ENCODE results near the gene ANKRD16.

DNA sequence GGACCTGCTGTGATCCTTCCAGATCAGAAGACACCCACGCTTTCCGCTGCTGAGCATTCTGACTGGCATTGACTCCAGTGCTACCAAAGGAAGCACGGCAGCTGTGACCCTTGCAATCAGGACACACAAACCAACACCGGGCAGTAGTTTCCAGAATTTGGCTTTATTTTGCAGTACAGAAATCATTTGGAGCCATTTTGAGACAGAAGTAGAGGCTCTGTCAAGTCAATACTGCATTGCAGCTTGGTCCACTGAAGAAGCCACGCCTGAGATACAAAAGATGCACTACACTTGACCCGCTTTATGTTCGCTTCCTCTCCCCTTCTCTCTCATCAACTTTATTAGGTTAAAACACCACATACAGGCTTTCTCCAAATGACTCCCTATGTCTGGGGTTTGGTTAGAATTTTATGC, 48.1 kb downstream of the GDI2 start:
- PRO-cap = no peak

- PRO-cap = no peak
Observed at GRCh38 chr10:5840012-5840820, 27.0 kb upstream of the GDI2 start.

DNA sequence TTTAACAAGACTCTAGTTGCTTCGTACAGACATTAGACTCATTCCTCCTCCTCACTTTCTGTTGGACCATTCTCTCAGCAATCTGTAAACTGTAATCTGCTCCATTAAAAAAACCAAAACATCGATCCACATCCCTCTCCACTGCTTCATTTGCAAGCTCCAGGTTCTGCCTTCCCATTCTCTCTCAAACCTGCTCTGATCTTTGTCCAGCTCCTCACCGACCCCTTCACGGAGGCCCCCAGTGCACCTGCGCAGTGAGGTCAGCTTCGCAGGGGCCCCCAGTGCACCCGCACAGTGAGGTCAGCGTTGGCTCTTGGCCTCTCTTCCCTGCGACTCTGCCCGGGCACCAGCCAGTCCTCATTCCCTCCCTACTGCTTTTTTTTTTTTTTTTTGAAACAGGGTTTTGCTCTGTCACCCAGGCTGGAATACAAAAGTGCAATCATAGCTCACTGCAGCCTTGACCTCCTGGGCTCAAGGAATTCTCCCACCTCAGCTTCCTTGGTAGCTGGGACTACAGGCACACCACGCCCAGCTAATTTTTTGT, 19.6 kb downstream of the ANKRD16 start:
- PRO-cap = no peak

GRCh38 chr10:5889584-5890406, at the start of gene ANKRD16:
Gene ANKRD16 (minus strand): TSS chr10:5889893.
- PRO-cap = unidirectional peak, minus-strand start at chr10:5889854; bidirectional peak, plus-strand start at chr10:5890217, minus-strand start at chr10:5889882; unidirectional peak, plus-strand start at chr10:5890252

DNA sequence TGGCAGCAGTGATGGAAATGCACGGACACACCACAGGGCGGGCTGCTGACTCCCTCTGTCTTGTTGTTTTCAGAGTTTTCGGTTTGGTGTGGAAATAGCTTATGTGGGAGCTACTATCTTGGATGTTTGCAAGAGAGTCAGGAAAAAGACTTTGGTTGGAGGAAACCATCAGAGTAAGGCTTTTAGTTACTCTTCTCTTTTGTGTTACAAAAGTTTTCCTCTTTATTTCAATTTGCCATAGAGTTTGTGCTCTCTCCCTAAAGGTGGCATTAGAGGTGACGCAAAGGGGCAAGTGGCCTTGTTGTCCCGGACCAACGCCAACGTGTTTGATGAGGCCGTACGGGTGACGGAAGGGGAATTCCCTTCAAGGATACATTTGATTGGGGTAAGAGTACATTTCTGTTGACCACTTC, 31.1 kb downstream of the FBH1 start:
- PRO-cap = no peak

DNA sequence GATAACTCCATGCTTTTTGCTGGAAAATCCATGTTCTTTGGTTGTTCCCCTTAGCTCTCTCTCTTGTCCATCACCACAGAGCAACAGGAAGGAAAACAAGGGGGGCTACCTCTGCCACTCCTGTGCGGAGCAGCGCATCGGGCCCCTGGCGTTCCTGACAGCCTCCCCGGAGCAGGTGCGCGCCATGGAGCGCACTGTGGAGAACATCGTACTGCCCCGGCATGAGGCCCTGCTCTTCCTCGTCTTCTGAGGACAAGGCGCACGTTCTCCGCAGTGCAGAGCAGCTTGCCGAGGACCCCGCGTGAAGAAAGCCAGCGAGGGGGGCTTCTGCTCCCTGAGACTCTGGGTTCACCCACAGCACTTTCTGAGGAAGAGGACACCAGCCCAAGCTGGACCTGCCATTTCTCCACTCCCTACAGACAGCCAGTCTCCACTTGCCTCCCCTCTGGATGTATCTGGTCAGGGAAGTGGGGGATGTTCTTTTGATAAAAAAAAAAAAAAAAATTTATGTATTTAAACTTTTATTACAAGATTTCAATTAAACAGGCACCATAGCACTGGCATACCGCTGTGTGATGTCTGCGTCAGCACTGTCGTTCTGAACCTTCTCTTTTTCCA, 40.2 kb downstream of the IL15RA start:
- PRO-cap = no peak

- PRO-cap = no peak
Observed at GRCh38 chr10:6105829-6106488, 17.1 kb downstream of the RBM17 start.

GRCh38 chr10:6112181-6112542, 23.3 kb downstream of the RBM17 start:
- PRO-cap = no peak

DNA sequence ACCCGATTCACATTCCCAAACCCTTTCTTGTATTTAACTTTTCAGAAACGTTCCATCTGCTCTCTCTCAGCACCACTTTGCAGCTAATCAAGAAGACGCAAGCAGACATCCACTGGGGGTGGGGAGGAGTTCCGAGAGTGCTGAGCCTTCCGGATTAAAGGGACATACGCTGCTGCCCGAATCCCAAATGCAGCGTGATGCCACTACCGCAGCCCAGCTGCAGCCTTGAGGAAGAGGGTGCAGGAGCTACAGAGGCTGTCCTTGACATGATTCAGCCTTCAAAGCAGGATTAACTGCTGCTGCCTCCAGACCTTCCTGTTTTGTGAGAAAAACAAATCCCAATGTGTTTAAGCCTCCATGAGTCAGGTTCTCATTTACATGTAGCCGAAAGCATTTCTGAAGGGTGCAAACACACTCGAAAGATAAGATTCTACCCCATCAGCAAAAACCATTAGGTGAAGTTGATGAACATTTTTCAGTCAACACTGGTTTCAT, 40.0 kb downstream of the RBM17 start:
- PRO-cap = no peak

DNA sequence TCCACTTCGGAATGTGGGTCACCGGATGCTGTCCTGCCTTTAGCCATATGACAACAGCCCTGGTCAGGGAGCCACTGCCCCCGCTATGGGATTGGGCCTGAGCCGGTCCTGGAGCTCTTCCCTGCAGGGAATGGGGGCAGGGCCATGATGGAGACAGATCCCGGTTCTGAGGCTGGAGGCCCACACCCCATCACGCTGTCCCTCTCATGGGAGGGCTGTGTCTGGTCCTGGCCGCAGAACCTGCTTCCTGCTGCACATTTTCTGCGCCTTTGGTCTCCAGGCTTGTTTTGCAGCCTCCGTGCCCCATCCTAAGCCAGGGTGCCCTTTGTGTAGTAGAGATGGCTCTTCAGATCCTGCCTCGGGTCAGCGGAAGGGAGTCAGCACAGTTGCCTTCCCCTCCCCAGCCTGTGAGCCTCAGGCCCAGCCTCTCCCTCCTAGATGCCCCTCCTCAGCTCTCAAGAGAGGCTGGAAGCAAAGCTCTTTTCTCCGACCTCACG, 22.7 kb downstream of the PFKFB3 start:
- PRO-cap = no peak

DNA sequence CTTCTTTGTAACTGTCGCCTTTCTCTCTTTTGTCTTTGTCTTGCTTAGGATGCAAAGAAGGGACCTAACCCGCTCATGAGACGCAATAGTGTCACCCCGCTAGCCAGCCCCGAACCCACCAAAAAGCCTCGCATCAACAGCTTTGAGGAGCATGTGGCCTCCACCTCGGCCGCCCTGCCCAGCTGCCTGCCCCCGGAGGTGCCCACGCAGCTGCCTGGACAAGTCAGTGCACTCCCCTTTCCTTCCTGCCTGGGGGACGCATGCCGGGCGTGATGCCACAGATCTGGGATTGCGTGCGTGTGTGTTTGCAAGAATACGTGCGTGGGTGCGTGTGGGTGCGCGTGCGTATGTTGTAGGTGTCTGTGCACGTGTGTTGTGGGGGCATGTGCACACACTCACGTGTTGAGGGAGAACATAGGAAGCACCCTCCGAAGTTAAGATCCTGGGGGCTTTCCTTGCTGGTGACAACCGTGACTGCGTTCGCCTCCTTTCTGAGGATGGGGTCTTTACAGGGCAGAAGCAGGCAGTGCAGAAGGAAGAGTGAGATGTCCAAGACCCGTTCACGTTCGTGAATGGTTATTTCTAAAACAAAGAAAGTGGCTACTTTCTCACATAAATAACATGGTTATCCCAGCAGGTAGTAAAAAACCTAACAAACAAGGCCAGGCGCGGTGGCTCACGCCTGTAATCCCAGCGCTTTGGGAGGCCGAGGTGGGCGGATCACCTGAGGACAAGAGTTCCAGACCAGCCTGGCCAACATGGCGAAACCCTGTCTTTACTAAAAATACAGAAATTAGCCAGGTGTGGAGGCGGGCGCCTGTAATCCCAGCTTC, 23.6 kb downstream of the PFKFB3 start:
- PRO-cap = no peak

- PRO-cap = no peak
Observed at GRCh38 chr10:6233560-6234572, 31.1 kb downstream of the PFKFB3 start.

GRCh38 chr10:6296747-6297327, 94.1 kb downstream of the PFKFB3 start:
- PRO-cap = no peak

GRCh38 chr10:6314516-6315305, 112.0 kb downstream of the PFKFB3 start:
- PRO-cap = no peak

DNA sequence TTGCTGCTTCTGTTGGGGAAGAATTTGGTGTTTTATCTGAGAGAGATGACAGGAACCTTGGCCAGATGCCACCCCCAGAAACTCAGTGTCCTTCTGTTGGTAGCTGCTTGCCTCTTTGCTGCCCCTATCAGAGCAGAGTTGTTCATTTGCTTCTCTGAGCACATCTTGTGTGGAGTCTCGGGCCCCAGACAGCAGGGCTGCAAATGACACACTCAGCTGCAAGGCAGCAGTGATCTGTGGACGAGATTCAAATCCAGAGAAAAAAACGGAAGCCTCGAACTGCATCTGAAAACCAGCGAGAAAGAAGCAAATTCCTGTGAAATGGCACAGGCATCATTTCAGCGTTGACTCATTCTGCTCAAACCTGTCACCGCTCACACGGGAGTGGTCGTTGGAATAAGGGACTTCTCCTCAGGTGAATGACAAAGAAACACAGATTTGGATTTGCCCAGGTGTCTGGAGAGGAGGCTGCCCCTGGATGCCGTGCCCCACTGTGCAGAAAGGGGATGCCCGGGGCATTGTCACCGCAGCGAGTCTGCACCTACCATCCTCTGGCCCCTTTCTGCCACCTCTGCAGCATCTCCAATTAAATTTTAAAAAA, 144.7 kb downstream of the PFKFB3 start:
- PRO-cap = no peak

- PRO-cap = no peak
Observed at GRCh38 chr10:6492186-6492686, 87.8 kb downstream of the PRKCQ start.

DNA sequence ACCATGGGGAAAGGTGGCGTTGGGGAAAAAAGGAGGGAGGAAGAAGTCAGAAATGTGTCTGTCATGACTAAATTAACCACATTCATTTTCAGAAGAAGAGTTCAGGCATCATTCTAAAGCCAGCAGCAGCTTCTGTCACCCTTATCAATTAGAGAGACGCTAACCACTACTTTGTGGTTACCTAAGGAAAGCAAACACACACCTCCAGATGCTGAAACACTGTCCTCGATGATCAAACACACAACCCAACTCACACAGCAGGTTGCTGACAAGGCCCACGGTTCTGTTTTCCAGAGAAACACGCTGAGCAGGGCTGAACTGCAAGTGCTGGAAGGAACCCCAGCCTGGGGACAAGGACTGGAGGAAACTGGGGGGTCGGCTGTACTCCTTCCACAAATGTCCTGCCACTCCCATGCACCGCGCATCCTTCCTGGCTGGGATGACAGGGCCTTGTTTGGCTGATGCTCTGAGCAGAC, 36.6 kb downstream of the PRKCQ start:
- PRO-cap = no peak

GRCh38 chr10:6578065-6579124, 1.7 kb downstream of the PRKCQ start:
- PRO-cap = no peak

DNA sequence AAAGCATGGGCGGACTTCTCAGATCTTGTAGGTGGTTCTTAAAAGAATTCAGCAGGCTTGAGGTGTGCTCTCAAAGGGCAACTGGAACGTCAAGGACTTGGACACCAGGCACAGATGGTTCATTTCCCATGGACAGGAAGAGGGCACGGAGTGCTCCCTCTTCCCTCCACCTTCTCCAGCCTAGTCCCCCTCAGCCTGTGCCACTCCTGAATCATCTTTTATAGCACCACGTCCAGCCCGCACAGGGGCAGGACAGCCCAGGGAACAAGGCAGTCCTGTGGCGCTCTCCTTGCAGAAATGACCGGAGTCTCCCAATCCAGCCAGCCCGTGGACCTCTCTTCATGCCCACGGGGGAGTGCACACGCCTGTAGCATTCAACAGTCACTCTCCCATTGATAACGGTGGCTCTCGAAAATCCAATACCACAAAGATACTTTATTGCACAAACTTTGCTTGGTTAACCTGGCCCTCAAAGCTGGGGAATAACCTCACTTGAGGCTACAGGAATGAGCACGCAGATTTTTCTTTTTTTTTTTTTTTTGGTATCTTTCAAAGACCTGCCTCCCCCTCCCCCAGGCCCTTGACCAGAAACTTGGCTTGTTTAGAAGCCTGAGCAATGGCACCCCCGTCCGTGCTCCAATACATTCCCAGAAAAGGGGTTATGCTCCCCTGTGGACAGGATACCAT, 808 bp downstream of the PRKCQ start:
- PRO-cap = unidirectional peak, plus-strand start at position 250 of the sequence

DNA sequence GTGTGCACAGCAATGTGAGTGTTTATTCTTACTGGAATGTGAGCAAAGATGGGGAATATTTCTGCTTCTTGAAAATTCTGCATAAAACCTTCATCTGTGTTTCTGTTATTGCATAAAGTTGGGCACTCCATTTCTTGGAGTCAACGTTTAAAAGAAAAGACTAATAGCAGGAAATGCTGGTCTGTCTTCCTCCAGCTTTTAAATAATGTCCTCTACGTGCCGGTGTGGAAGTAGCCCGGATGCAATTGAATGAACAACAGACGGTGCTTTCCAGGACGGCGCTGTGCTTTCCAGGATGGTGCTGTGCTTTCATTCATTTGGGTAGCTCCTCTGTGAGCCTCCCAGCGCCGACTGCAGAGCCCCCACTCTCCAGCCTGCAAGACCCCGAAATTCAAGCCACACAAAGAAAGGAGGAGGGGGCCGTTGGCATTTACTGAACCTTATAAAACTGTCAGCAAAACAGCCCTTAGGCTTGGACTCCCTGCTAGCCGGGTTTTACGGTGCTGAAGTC, 158.1 kb upstream of the PRKCQ start:
- PRO-cap = no peak